ENCODE measurements around the gene KLB.

DNA sequence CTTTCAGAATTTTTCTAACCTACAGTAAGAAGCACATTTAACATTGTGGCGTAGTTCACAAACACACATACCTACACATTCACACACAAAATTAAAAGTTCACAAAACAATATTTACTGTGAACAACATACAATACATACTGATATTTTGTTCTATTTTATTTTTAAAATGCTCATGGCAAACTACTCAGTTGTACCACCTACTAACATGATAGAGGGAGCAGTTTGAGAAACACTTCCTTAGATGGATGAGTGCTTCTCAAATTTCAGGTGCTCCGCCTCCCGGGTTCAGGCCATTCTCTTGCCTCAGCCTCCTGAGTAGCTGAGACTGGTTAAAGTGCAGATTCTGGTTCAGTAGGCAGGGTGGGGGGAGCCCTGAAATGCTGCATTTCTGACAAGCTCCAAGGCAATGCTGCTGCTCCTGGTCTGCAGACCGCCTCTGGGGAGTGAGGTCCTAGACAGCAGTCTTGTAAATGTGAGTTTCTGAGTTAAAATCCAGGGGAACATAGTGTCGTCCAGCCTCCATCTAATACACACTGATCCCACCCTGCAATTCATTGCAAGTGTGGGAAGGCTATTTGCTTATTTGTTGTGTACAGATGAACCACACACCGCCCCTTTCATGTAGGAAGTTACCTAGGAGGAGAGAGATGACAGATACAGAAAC, 86.9 kb downstream of the PTTG2 start:
- PRO-cap: no peak
- RRBS, 2 experiments: no CpG with 5 or more reads among the region's 6 CpGs

- PRO-cap: no peak
- RRBS, 2 experiments: no CpG with 5 or more reads among the region's 16 CpGs
Observed at GRCh38 chr4:38055723-38056449, 95.7 kb downstream of the PTTG2 start.

GRCh38 chr4:38223945-38224296, 263.7 kb downstream of the PTTG2 start:
- PRO-cap: no peak
- RRBS, 2 experiments: no CpG with 5 or more reads among the region's 6 CpGs

GRCh38 chr4:38424505-38425118, 239.4 kb upstream of the KLF3 start:
- PRO-cap: no peak
- RRBS, 2 experiments: no CpG with 5 or more reads among the region's 6 CpGs

DNA sequence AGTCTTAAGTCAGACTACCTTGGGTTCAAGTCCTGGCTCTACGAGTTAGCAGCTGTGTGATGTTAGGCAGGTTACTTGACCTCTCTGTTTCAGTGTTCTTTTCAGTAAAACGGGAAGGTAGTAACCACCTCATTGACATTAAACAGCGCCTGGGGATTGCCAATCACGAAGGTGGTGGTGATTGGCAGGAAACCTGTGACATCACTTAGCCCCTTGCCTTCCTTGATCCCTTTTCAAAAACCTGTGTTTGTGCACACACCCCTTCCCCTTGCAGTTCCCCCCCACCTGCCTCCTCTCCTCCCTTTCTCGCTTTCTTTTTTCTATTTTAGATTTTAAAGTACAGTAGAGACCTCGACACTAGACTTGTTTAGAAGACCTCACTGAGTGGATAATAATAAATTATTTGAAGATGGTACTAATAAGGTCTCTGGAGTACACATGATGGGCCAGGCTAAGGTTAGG, 7.7 kb downstream of the KLF3 start:
- PRO-cap: no peak
- RRBS, 2 experiments: no CpG with 5 or more reads among the region's 6 CpGs

GRCh38 chr4:38743772-38744365, 38.9 kb downstream of the TLR10 start:
- PRO-cap: no peak
- RRBS, 2 experiments: no CpG with 5 or more reads among the region's 2 CpGs

DNA sequence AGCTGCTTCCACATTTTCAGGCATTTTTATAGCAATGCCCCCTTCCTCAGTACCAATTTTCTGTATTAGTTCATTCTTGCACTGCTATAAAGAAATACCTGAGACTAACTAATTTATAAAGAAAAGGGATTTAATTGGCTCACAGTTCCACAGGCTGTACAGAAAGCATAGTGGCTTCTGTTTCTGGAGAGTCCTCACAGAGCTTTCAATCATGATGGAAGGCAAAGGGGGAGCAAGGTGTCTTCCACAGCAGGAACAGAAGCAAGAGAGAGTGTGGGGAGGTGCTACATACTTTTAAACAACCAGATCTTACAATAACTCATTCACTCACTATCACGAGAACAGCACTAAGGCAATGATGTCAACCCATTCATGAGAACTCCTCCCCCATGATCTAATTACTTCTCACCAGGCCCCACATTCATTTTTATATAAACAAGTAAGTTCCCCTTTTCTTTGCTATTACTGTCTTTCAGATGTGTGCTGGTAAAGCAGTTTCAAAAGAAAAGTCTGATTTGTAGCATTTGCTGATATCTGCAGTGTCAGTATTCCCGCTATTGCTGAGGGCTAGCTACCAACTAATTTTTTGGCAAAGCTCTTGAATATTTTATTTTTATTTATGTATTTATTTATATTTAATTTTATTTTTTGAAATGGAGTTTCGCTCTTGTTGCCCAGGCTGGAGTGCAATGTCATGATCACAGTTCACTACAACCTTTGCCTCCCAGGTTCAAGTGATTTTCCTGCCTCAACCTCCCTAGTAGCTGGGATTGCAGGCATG, 11.9 kb upstream of the TLR1 start:
- PRO-cap: no peak
- RRBS, 2 experiments: no CpG with 5 or more reads among the region's 3 CpGs

DNA sequence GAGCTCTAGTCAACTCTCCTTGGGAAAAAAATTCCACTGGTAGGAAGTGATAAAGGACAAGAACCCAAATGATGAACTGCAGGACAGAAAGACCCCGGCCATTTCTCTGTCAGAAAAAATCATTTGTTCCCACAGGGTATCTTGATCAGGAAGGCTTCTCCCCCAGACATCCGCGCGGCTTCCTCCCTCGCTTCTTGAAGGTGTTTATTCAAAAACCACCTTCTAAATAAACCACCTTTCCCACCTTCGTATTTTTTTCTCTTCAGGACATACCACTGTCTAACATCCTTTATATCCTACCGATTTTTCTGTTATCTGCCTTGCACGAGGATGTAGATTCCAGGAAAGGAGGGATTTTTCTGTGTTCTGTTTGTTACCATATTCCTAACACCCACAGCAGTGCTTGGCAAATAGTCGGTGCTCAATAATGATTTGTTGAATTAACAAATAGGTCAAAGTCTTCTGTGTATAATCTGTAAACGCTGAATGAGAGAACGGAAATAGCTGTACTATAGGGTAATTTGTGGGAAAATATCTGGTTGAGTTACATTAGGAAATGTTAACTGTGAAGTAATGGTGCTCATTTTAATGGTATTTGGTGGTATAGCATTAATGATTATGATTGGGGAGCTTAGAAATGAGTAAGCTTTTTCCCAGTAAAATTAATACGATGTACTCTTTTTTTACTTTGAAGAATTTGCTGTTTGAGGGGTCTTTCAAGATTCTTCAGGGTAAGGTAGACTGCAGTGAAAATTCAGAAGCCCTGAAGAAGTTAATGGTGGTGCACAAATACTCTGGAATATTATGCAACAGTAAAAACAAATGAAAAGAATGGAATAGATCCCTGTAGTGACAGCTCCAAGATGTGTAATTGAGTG, 81.5 kb downstream of the TMEM156 start:
- PRO-cap: no peak
- RRBS, 2 experiments: no CpG with 5 or more reads among the region's 12 CpGs

DNA sequence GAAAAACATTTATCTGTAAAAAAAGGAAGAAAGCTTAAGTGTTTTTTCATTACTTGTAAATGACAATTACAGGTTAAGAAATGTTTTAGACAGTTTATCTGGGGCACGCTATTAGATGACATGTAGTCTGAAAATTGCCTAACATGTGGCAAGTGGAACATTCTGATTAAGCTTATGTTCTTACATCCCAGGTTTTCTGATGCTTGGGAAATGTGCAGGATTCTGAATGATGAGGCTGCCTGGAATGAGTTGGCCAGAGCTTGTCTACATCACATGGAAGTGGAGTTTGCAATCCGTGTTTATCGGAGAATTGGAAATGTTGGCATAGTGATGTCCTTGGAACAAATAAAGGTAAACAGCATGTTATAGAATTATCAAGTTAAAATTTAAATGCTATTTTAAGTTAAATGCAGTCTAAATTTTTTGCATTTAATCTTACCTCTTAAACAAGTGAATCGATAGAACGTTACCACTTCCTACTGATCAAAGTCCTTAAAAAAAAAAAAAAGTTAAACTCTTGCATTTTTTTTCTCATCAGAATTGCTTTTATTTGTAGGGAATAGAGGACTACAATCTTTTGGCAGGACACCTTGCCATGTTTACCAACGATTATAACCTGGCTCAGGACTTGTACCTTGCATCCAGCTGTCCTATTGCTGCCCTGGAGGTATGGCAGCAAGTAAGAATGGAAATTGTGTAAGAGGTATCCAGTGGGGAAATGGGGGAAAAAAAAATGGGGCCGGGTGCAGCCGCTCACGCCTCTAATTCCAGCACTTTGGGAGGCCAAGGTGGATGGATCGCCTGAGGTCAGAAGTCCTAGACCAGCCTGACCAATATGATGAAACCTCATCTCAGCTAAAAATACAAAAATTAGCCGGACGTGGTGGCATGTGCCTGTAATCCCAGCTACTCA, 49.5 kb downstream of the WDR19 start:
- PRO-cap: no peak
- RRBS, 2 experiments: no CpG with 5 or more reads among the region's 12 CpGs

GRCh38 chr4:39324864-39325393, 41.2 kb downstream of the RFC1 start:
- PRO-cap: no peak
- RRBS, 2 experiments: no CpG with 5 or more reads among the region's 3 CpGs

- PRO-cap: no peak
- RRBS, 2 experiments: no CpG with 5 or more reads among the region's 15 CpGs
Observed at GRCh38 chr4:39406588-39407647, at the start of gene KLB. Gene KLB (plus strand): TSS chr4:39406930.

DNA sequence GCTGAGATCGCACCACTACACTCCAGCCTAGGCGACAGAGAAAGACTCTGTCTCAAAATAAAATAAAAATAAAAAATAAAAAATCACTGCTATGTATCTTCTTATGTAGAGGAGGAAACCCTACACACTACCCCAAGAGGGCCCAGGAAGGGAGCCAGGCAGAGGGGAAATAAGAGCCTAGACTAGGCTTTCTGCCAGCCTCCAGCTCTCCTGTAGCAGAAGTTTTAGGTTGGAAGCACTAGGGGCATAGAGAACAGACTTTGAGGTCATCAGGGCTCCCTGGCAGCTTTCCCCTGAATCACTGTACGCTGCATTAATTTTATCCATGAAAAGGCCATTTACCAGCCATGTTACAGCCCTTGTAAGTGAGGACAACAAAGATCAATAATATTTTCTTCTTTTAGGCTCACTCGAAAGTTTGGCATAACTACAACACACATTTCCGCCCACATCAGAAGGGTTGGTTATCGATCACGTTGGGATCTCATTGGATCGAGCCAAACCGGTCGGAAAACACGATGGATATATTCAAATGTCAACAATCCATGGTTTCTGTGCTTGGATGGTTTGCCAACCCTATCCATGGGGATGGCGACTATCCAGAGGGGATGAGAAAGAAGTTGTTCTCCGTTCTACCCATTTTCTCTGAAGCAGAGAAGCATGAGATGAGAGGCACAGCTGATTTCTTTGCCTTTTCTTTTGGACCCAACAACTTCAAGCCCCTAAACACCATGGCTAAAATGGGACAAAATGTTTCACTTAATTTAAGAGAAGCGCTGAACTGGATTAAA, 24.7 kb downstream of the RPL9 start:
- PRO-cap: no peak
- RRBS, 2 experiments: no CpG with 5 or more reads among the region's 14 CpGs

- PRO-cap: no peak
- RRBS, 2 experiments: no CpG with 5 or more reads among the region's 18 CpGs
Observed at GRCh38 chr4:39637336-39637880, 1.3 kb downstream of the SMIM14 start.

DNA sequence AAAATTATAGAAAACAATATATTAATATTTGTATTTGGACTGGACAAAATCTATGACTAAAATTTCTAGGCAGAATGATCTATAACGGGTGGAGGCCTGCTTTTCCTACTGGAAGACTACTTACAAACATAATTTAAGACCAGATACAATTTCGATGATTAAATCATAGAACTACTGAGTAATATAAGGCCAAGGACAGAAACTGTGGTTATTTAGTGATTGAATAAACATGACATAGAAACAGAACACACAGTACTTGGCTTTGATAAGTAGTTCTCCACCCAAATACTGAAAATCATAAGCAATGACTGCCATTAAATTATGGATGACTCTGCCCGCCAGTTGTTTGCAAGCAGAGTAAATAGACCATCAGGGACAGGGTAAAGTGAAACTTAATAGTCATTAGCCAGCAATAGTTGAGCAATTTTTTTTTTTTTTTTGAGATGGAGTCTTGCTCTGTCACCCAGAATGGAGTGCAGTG, 17.2 kb upstream of the SMIM14 start:
- PRO-cap: no peak
- RRBS, 2 experiments: no CpG with 5 or more reads among the region's 3 CpGs

DNA sequence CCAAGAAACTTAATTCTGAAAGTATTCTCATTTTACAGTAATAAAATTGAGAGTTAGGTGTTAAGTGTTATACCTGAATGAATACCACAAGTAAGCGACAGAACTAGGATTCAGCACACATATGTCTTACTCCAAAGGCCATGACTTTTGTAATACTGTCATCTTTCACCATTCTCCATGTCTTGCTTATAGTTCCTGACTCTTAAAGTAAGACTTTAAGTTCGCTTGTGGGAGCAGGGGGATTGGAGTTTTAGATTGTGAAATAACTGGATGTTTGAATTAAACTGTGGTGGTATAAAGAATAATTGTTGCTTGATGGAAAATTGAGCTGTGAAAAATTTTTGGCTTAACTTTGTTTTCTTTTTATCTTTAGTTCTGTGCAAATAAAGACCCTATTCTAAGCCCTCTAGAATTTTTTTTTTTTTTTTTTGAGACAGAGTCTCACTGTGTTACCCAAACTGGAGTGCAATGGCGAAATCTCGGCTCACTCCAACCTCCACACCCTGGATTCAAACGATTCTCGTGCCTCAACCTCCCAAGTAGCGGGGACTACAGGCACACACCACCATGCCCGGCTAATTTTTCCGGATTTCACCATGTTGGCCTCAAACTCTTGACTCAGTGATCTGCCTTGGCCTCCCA, 35.9 kb downstream of the UBE2K start:
- PRO-cap: no peak
- RRBS, 2 experiments: no CpG with 5 or more reads among the region's 9 CpGs

- PRO-cap: no peak
- RRBS, 2 experiments: no CpG with 5 or more reads among the region's 7 CpGs
Observed at GRCh38 chr4:40055283-40055706, 1.4 kb upstream of the N4BP2 start.

DNA sequence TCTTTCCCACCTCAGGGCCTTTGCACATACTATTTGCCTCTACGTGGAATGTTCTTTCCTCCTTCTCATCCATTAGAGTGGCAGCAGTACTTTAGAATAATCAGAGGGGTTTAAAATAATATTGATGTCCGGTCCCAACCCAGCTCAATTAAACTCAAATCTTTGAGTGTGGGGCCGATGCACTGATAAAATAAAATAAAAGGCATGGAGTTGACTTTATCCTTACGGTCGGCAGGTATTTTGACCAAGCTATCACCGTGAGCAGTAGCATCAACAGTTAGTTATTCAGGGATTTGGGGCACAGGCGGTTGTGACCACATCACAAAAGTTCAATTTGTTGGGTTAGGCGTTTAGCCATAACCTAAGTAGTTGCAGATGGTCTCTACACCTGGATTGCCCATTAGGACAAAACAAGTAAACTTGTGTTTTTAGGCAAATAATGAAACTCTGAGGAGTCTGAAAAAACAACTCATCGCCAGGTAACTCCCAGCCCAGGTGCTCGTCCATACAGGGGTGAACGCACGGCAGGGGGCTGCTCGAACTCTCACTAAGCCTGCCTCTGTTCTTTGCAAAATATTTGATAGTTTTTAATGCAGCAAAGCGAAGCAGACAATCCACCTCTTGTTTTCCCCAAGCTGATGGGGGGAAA, 720 bp upstream of the RHOH start:
- PRO-cap: no peak
- RRBS, 2 experiments: no CpG with 5 or more reads among the region's 14 CpGs

DNA sequence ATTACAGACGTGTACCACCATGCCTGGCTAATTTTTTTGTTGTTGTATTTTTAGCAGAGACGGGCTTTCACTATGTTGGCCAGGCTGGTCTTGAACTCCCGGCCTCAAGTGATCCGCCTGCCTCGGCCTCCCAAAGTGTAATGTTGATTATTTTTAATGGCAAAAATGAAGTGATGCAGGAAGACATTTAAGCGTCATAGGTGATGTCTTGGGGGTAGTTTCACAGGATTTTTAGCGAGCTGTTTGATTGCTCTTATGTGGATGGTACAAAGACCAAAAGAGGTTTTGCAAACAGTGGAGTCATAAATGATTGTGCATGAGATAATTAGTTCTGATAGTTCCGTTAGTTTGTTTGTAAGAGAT, 14.6 kb downstream of the RHOH start:
- PRO-cap: no peak
- RRBS, 2 experiments: no CpG with 5 or more reads among the region's 8 CpGs

GRCh38 chr4:40254929-40255556, 58.2 kb downstream of the RHOH start:
- PRO-cap: no peak
- RRBS, 2 experiments: no CpG with 5 or more reads among the region's 8 CpGs

DNA sequence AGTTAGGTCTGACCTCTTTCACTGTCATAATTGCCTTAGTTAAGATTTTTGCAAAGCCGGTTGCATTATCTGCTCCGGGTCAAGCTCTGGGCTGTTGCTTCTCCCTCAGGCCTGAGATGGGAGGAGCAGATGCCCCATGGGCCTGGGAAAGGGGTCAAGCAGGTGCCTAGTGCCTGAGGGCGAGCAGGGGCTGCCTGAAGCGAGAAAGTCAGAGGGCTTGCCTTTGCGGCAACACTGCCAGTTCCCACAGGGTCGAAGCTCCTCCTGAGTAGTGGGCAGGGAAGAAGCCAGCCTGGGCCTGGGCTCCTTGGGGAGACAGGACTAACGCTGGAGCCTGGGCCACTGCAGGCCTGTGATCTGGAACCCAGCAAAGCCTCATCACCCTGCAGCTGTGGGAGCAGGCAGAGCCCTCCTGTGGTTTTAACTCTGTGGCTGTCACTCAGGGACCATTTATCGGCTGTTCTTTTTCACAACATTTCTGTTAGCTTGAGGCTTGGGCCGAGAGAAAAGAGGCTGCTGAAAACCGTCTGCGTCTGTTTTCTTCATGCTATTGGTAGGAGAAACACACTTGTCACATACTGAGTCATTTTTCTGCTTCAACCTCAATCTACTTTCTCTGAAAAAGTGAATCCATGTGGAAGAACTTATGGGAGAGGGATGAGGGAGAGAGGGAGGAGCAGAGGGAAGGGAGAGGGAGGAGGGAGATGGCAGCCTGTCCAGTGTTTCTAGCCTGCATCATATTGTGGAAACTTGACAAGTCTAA, 68.3 kb downstream of the RHOH start:
- PRO-cap: no peak
- RRBS, 2 experiments: no CpG with 5 or more reads among the region's 11 CpGs

Measured in astrocyte (in vitro differentiated cells and primary cell).